LUHMES (cell line): ENCODE results near the genes C12orf60 and ARHGDIB.

DNA sequence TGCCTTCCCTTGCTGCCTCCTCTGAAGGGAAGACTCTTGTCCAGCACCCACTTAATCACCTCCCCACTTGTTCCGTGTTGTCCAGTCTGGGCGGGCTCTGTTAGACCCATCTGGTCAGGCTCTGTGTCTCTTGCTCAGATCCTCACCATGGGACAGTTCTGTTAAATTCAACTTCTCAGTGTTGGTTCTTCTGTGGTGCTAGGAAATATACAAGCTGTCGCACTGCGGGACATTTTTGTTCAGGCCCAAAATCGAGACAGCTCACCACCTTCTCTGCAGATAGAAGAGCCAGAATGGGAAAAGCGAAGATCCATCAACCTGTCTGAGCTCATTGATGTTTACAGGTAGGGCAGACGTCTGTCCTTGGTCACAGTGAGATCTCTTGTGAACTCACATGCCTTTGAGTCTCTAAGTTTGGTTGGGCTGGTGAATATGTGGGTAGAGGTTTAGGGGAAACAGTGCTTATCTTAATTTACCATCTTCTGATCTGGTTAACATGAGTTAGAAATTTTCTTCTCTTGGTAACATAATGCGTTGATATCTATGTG is 22.8 kb downstream of the FAM234B start:
- PRO-cap: no peak

GRCh38 chr12:13147870-13148423 is 44.5 kb upstream of the GSG1 start:
- PRO-cap: no peak

- PRO-cap: no peak
Observed at GRCh38 chr12:13201381-13202417, 5.2 kb downstream of the EMP1 start.

DNA sequence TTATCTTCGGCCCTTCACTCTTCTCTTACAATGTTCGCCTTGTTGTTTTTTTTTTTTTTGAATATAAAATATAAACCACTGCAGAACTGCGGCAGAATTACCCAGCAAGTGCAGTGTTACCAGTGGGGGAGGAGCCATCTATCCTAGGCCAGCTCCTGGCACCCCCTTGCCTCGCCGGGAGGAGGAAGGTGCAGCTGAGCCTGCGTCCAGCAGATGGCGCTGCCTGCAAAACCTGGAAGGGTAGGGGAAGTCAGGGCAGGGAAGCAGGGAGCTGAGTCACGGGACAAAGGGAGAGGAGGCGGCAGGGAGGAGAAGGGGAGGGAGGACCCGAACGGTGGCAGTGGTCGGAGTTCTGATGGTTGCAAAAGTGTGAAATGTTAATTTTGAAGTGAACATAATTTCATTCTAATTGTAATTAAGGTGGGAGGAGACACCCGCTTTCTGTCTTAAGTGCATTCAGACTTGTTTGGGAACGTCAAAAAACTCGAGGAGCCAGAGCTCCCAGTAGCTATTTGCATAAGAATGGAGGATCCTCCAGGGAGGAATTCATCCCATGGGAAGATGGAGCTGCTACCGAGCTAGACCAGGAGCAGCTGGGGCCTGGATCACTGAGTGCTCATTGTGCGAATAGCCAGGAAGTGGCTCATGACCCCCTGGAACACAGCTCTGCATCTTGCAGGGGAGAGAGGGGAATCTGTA is 59.3 kb downstream of the EMP1 start:
- PRO-cap: no peak

- PRO-cap: no peak
Observed at GRCh38 chr12:13339645-13340033, 143.1 kb downstream of the EMP1 start.

DNA sequence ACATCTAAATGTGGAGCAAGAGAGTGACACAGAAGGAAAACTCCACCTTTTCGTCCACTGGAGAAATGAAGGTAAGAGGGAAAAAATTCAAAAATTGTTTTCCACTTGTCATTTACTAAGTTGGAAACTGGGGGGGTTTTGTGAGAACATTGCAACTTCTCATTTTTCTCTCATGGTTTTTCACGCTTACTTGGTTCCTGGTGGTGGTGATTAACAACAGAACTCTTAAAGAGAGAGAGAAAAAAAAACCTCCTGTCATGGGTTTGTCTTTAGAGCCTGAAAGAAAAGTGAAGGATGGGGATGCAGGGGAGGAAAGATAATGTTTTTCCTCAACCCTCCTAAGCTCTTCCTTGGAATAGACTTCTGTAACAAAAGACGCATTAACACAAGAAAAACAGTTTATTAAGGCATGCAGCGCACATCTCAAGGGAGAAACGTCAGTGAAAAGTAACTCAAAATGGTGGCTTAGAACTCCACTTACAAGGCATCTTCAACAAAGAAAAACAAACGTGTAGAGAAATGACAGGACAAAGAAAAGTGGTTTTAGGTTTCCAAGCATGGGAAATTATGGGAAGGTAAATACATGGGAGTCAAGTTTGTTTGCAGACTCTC is 81.9 kb upstream of the ATF7IP start:
- PRO-cap: no peak

DNA sequence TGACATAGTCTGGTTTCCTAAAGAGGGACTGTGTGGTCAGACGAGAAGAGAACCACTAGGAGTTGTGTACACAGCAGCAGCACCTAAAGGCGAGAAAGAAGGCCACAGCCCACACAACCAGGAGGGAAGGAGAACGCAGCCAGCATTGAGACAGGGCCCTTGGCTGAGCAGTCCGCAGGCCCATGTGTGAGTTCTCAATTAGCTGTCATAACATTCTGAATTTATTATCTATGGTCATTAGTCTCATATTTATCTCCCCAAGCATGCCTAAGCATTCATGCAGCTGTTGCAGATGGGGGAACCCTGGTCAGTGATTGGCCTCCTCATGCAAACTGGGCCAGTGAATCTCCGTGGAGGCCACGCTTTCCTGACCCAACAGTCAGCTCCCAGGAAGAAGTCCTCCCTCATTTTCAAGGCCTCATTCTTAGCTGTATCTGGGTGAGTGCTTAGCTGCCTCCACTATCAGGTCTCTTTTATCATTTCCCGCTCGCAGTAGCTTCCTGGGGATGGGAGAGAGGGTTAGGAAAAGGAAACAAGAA is 81.2 kb upstream of the ATF7IP start:
- PRO-cap: no peak

- PRO-cap: no peak
Observed at GRCh38 chr12:14314875-14315337, 50.6 kb upstream of the ATF7IP start.

DNA sequence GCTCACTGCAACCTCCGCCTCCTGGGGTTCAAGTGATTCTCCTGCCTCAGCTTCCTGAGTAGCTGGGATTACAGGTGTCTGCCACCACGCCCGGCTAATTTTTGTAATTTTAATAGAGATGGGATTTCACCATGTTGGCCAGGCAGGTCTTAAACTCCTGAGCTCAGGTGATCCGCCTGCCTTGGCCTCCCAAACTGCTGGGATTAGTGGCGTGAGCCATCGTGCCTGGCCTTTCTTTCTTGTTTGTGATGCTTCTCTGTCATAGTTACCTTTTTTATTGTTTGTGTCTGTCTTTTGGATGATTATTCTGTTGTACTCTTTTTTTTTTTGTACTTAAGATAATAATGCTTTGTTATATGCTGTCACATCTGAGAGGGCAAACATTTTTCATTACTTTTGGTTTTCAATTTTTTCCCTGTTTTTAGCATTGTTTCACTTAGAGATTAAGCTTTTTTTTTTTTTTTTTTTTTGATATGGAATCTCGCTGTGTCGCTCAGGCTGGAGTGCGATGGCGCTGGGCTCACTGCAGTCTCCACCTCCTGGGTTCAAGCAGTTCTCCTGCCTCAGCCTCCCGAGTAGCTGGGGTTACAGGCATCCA is 35.9 kb downstream of the ATF7IP start:
- PRO-cap: no peak

DNA sequence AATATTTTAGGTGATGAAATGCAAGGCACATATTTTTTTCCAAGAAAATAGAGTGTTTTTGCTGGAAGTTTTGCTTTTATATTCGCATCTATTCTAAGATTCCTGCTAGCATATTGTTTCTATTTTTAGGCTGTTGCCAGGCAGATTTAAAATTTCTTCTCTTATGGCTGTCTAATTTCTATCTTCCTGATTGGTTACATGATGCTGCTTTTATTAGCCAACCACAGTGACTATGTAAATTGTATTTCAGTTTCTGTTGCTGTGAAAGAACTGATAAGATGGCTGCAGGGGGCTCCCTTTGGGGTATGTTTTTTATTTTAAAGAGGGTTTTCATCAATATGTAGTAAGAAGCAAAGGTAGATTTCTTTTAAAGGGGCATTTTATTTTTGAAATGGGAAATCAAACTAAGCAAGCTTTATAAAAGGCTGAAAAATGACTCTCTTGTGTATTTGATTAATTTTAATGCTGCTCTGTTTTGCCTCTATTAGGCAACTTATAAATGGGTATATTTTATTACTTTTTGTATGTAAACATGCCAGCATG is 42.8 kb downstream of the ATF7IP start:
- PRO-cap: no peak

DNA sequence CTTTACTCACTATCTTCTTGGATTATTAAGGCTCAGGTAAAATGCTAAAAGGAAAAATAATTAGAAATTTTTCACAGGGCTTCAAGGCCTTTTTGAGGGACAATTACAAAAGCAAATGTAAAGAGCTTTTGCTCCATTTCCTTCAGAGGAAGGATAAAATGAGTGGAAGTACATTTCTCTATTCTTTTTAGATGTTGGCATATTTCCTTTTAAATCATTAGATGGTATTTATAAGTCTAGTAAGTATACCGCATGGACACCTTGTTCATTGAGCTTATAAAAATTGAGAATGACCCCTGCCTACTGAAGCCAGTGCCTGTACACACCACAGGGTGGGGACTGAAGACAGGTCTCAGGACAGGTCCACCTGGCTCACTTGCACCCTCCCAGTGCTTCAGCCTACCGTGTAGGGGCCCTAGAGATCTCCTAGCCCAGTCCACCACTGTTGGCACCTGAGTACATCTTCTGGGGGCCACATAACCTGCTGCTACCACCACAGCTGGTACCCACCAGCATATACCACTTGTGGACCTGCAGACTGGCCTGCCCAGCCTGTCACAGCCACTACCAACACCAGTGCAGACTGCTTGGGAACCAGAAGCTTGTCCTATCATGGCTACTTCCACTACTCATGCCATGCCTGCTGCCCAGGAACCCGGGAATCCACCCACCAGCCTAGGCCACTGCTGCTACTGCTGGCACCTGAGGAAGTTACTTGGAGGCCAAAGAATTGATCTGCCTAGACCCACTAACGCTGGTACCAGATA is 63.8 kb downstream of the GUCY2C start:
- PRO-cap: no peak

DNA sequence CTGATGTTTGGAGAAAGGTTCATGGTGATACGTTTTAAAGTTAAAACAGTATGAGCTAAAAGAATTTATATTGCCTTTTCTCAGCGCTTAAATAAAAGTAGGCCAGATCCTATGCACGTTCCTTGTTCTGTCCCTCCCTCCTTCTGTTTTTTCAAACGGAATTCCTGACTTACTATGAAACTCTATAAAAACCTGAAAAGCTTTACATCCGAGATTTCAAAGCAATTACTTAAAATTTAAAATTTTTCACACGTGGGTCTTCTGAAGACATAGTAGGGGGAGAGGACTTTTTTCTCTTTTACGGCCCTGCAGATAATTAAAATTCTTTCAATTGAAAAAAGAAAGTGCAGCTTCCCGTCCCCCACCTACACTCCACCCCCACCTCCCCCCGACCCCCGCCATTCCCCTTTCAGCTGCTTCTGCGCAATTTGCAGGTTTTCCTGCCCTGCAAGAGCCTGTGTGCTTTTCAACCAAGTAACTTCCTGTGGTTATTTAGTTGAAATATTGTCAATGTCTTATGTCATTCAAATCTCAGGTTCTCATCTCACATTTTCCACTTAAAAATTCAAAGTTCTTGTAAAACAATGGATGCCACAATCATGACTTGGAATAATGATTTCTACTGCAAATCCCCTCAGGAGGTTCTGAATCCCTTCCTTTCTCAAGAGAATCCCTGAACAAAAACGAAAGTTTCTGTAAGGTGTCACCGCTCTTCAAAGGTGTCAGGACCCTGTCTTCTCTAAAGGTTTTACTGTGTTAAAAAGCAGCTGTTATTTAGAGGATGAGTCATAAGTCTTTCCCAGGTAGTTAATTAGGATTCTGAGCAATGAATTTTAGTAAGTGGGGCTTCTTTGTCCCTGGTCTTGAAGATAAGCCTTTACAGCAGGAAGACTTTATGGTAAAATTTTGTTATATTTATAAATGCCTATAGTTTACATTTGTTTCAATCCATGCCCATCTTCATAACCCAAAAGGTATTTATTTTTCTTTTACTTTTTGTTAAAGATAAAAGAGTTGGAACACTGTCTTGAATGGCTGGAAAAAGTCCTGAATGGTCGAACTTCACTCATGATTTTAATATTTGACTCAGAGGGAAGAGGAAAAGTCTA is 735 bp upstream of the H4C16 start:
- PRO-cap: no peak

DNA sequence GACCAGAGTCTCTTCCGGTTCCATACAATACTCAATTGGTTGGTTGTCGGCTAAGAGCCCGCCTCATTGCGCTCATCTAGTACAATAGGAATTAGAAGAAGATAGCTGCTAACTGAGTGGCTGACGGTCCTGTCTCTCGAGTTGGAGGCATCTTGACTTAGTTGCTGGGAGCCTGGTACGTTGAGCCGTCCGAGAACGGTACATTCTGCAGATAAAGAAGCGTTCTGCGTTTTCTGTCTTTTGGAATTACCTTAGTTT is at the start of gene C12orf60:
Gene C12orf60, plus strand, starts transcription at position 94 of the 258 bp plus-strand sequence.
- PRO-cap: bidirectional peak, plus-strand start at position 160 of the sequence, minus-strand start outside the sequence

DNA sequence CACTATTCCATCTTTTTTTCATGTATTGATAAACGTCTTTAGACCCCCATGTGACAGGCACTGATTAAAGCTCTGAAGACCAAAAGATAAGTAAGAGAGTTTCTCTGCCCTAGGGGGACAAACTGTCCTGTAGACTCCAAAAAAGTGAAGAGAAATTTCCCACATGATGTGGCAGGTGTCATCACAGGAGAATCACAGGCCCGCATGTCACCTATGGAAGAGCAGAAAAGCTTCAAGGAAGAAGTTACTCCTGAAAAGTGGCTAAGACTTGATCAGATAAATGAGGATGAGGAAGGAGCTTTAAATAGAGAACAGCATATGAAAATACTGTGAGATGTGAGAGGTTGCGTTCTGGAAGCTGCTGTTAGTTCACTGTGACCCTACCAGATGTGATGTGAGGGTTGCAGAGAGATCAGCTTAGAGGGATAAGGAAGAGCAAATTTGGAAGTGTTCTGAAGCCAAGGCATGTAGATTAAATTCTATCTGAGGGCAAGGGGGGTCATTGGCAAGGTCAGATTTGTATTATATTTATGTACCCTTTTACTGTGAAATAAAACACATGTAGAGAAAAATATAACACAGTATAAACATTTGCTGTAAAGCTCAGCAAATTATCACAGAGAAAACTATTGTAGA is 17.1 kb downstream of the ERP27 start:
- PRO-cap: no peak

DNA sequence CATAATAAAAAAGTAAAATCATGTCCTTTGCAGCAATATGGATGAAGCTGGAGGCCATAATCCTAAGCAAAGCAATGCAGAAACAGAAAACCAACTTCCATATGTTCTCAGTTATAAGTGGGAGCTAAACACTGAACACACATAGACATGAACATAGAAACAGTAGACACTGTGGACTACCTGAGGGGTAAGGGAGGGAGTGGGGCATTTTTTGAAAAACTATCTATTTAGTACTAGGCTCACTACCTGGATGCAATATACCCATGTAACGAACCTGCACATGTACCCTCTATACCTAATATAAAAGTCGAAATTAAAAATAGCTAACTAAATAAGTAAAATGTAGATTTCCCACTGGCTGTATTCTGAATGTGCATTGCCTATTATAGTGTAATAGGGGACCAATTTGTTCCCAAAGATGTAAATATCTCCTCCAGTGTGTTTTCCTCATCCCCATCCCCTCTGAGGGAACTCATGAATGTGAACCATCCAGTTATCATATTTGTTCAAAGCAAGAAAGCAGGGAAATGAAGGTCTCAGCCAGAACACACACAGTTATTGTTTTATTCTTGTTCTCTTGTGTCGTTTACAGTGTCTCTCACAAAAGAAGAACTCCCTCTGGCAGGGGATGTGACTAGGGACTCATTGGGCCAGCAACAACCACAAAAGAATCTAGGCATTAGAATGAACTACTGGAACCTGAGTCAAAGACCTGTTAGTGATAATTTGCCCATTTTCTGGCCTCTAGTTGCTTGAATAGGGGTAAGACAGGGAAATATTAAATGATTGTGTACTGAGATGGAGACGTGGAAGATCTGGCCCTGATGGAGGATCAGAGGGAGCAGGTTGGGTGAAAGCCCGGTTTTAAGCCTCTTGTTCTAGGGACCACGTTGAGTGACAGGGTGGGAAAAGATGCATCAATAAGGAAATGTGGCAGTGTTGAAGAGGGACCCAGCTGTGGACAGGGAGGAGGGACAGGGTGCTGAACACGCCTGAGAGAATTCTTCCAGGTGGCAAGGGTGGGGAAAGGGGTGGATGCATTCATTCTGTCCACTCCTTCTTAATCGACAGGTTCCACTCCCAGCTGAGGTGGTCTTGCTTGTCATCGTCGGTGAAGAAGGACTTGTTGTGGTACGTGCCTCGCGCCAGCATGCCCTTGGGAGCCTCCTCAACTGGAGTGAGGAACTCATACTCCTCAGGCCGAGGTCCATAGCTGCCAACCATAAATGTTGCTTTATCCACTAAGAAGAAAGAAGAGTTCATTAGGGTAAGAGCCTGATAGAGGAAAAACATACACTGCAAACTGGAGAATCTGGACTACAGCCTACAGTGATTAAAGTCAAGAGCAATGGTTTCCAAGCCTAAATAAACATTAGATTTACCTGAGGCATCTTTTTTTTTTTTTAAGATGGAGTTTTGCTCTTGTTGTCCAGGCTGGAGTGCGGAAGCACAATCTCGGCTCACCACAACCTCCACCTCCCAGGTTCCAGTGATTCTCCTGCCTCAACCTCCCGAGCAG is 3.7 kb upstream of the ERP27 start:
- PRO-cap: no peak

DNA sequence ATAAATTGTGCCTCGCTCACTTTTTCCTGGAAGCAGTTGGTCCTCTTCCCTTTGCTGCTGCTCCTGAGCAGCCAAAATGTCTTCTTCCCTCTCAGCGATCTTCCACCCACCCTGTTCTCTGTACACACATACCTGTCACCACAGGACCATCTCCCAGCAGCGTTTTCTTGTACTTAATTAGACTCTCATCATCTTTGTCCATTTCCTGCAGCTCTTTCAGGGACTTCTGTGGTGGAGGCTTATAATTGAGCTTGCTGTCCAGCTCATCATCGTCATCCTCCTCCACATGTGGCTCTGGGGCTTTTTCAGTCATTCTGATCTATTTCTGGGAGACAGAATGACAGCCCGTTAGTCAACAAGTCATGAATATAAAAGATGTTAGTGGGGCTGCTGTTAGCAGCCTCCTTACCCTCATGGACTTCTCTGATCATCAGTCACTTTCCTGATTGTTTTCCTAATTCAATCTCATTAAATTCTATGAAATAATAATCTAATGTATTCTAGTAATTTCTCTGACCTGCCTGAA is 10.9 kb downstream of the ARHGDIB start:
- PRO-cap: no peak

- PRO-cap: no peak
Observed at GRCh38 chr12:14952190-14952994, 9.0 kb downstream of the ARHGDIB start.

DNA sequence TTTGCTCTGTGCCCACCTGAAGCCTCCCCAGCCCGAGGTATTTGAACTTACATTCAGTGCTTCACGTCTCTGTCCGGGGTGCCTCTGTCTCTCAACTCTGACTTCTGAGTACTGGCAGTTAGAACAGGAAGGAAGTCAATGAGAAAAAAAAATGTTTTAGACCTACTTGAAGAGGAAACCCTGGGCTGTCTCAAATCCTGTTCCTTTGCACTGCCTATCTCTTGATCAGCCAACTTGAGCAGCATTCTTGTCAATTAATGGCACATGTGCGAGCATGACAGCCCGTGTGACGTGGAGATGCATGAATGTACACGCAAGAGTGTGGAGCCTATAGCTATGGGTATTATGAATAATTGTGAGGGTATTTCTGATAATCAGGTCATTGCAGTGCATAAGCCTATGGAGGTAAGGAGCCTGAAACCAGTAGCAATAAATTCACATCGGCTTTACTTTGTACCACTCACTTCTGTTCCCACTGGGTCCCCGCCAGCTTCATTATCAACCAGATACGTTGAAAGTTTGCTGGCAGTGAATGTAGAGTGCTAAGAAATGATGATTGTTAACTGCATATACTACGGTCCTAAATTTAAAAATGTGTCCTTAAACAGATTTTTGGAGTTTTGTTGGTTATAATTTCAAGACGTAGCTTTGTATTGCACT is at the start of gene ARHGDIB:
Gene ARHGDIB, minus strand, starts transcription at position 116 of the 660 bp plus-strand sequence.
- PRO-cap: no peak

- PRO-cap: no peak
Observed at GRCh38 chr12:15205371-15206036, 15.7 kb downstream of the RERG start.

DNA sequence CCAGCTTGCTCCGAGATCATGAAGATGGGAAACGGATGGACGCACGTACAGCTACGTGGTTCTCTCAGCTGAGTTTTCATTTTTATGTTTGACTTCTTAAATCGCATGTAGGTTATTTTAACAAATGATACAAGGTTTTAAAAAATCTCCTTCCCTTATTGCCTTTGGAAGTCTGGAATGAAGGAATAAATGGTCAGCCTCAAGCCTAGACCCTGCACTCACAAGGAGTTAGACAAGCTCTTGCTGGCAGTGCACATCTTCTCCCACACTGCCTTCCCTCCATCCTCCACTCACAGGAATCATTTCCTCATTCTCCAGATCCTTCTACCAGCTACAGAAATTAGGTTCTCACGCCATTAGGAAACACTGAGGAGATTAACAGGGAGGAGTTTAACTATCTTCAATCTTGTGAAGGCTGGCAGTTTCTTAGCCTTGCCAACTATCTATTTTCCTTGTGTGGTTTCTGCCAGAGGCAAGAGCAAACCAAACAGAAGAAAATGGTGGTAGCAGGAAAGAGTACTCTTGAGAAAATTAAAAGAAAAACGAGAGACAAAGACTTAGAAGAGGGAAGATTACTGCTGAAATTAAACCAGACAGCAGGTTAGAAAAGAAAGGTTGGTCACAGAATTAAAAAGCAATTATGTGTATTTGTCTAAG is 5.3 kb downstream of the RERG start:
- PRO-cap: no peak